ENCODE measurements around the genes HMGB1, RXFP2, N4BP2L1 and N4BP2L2.

- PRO-cap = no peak
Measured at GRCh38 chr13:29785918-29786565, 64.4 kb downstream of the UBL3 start.

GRCh38 chr13:29877510-29878032 is 27.2 kb upstream of the UBL3 start:
- PRO-cap = no peak

DNA sequence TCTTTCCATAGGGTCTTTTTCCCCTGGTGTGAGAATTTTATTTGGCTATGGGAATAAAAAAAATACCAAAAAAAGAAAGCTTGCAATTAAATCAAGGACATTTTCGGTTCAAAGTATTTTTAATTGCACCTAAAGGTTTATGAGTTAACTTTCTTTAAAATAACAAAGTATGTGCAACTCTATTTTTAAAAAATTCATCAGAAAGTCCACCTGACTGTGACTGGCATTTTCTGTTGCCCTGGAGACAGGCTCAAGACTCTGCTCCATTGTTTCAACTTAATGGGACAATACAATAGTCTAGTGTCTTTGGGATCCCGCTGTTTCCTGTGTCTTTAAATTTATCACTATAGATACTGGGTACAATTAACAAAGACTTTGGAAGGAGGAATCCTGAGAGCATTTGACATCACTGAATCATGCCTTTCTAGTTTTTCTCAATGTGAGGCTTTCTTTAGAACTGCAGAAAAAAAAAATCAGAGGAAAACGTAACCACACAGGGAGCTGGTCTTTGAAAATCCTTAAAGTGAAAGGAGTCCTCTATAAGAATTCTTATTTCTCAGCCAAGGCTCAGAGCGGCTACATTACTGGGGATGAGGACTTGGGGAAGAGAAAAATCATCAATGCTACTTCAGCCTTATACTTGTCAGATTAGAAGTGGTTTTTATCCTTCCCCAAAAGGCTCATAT is 34.2 kb upstream of the UBL3 start:
- PRO-cap = no peak

- PRO-cap = no peak
Measured at GRCh38 chr13:30061216-30061452, 210.7 kb upstream of the UBL3 start.

DNA sequence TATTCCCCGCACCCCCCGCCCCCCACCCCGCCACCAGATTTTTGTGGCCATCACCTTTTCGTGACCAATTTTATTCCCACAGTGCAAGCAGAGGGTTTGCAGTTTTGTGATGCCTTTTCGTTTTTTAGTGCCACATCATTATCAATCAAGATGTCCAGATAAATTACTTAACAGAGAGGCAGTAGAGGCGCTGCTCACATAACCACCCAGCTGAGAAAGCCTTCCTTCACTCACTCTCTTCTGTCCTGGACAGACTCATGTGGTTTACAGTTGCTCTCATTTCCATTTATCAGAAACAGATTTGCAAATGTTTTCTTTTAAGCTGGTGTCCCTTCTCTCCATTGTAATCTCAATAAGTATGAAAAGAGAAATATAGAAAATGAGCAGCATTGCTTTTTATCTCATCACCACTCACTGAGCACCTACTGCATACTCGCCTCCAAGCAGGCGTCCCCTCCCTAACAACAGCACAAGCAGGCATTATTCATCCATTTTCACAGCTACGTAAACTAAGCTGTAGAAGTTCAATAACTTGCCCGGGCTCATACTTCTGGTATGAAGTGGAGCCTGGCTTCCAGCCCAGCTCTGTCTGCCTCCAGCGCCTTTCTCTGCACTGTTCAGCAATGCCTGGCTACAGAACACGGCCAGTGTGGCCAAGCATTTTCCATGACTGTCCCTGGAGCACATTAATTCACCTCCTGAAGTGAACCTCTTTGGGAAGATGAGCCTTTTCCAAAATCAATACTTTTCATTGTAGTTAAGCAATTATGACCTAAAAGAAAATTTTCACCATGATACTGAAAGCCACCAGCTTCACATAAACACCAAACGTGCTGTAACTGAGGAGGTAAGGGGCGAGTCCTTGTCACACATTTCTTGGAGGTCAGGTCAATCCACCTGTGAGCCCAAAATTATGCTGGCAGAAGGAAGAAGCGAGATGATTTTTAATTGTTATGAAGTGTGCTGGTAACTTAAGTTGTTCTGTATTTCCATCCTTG is 34.7 kb upstream of the KATNAL1 start:
- PRO-cap = no peak

DNA sequence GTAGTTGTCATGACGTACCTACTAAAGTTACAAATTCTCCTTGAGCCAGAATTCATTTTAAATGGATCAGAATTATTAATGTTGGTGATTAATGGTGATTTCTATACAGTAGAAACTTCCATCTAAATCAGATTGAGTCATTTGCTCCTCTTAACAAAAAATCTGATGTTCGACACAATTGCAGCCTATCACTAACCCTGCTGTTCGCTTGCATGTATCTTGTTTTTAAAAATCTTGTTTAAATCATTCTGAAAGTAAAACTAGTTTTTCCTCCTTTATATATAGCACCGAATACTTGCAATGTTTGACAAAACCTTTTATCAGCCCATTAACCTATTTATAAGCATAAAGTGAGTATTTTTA is 6.4 kb downstream of the HMGB1 start:
- PRO-cap = no peak

DNA sequence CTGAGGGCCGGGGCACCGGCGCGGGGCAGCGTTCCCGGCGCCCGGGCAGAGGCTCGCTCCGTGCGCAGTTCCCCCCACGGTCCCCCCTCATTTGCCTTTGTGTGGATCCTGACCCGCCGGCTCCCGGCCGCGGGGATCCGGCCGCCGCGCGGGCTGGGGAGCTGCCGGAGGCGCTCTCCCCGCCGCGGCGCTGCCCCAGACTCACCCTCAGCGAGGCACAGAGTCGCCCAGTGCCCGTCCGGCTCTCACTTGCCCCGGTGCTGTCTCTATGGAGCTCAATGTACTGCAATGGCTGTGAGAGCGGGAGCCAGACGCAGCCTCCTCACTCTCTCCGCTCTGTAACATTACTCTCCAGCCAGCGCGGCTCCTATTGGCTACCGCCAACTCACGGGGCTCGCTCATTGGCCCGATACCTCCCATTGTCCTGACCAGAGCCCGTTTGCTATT is at the start of gene HMGB1:
Gene HMGB1, minus strand, starts transcription at position 346 of the 447 bp plus-strand sequence.
- PRO-cap = unidirectional peak, minus-strand start at position 93 of the sequence; bidirectional peak, plus-strand start outside the sequence, minus-strand start at position 340 of the sequence

GRCh38 chr13:30745932-30746316 is 10.6 kb downstream of the ALOX5AP start:
- PRO-cap = no peak

- PRO-cap = no peak
Measured at GRCh38 chr13:31090971-31091579, 70.6 kb downstream of the HSPH1 start.

- PRO-cap = no peak
Measured at GRCh38 chr13:31147709-31148272, 13.9 kb downstream of the HSPH1 start.

GRCh38 chr13:31372253-31372607 is 172.5 kb downstream of the B3GLCT start:
- PRO-cap = no peak

DNA sequence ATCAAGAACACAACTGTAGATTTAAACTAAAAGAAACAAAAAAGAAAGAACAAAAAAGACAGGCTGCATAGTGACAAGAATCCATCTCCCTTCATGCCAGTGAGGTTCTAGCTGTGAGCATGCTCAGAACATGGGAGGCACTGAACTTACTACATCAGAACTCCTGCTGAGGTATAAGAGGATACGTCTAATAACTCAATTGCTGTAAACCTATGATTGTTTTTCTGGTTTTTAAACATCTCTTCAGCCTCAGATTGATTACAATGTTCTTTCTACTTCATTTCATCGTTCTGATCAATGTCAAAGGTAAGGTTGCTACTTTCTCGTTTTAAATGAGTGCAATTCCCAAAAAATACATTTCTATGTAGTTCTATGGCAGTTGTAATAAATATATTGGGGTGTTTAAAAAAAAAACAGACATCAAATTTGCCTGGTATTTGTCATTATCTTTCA is at the start of gene RXFP2:
Gene RXFP2, plus strand, starts transcription at position 126 of the 453 bp plus-strand sequence.
- PRO-cap = no peak

GRCh38 chr13:32254752-32255743 is 60.1 kb downstream of the ZAR1L start:
- PRO-cap = no peak

GRCh38 chr13:32264440-32264941 is 50.7 kb downstream of the ZAR1L start:
- PRO-cap = unidirectional peak, plus-strand start at chr13:32264673; unidirectional peak, plus-strand start at chr13:32264727

GRCh38 chr13:32427946-32428630 is at the start of gene N4BP2L1:
Gene N4BP2L1 (minus strand): TSS chr13:32428130.
- PRO-cap = bidirectional peak, plus-strand start at chr13:32428264, minus-strand start at chr13:32428130; bidirectional peak, plus-strand start at chr13:32428498, minus-strand start at chr13:32428331

- PRO-cap = unidirectional peak, plus-strand start at chr13:32472369
Measured at GRCh38 chr13:32472087-32472440, 44.1 kb upstream of the N4BP2L1 start.

DNA sequence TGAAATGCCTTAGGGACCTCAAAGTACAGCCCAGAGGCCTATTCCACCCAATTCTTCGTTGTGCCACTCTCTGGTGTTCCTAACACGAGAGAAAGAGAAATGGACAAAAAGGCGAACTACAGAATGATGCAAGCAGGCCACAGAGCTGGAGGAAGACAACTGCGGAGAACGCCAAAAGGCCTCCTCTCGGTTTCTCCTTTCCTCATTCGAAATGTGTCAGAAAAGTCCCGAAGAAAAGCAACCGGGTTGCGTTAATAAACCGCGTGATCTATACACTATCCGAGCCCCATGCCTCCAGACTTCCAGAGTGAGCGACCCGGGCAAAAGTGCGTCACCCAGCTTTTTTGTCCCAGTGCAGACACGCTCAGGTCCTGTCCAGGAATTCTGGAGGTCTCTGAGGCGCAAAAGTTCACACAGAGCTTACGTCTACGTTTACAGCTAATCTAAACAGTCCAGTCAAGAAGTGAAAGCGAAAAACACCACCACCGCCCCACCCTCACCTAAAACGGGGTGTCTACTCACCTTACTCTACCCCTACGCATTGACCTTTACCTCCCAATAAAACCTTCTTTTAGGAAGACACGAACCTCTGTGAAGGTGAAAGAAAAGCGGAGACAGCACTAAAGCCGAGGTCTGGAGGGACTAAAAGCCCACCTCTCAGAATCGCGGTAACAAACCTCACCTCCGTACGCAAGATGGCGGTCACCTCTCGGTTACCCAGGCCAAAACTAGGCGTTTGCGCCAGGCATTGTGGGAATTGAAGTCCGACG is at the start of gene N4BP2L2:
Gene N4BP2L2, minus strand, starts transcription at position 700 of the 770 bp plus-strand sequence.
- PRO-cap = bidirectional peak, plus-strand start at position 305 of the sequence, minus-strand start at position 208 of the sequence; bidirectional peak, plus-strand start at position 600 of the sequence, minus-strand start at position 384 of the sequence; bidirectional peak, plus-strand start outside the sequence, minus-strand start at position 730 of the sequence

DNA sequence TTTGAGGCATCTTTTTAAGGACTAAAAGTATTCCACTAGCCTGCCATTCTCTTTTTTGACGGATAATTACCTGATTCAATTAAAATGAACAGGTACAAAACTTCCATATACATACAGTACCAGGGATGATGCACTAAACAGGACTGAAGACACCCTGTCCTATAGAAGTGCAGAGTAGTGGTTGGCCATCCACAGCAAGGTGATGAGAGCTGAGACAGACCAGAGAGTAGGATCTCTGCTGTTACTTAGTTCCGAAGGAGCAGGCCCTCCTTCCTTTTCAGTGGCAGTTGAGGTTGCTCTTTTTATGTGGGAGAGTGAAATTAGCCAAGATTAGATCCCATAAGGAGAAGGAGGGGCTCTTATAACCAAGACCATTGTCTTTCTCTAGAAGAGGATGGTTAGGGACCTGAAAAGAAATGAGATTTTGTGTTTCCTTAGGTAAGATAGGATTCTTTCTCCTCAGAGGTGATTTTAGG is 4.0 kb downstream of the PDS5B start:
- PRO-cap = no peak

GRCh38 chr13:32737091-32737474 is 150.8 kb downstream of the PDS5B start:
- PRO-cap = no peak

- PRO-cap = no peak
Measured at GRCh38 chr13:32807201-32807488, 209.1 kb upstream of the KL start.